Frontal cortex (tissue), 2 donors: Measurements from ENCODE around the gene TAX1BP1.

DNA sequence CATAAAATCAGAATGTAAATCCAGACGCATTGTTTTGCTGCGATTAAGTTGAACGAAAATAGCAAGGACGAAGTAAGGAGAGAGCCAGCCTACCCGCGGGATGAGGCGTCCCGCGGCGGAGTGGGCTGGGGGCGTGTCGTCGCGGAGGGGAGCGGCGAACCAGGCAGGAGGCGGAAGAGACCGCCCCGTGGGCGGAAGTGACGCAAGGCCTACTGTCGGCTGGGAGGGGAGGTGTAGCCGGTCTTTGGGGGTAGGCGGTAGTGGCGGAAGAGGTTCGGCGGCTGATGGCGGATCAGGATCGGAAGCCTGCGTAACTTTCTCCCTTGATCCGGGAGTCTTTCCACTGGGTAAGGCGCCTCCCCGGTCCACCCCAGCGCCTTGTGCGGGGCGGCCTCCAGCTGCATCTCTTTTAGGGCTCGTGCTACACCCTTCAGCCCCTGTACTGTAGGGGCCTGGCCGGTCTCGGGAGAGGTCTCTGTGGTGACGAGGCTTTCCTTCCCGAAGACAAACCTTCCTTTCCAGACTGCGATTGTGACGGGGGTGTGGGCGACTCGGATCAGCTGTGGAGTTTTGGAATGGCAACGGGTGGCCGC is at the start of gene TAX1BP1:
Gene TAX1BP1, plus strand, starts transcription at position 240 of the 593 bp plus-strand sequence.
- RAMPAGE, long total RNA: no peak

GRCh38 chr7:27954268-27954700 is 214.3 kb downstream of the TAX1BP1 start:
- RAMPAGE, long total RNA: no peak

DNA sequence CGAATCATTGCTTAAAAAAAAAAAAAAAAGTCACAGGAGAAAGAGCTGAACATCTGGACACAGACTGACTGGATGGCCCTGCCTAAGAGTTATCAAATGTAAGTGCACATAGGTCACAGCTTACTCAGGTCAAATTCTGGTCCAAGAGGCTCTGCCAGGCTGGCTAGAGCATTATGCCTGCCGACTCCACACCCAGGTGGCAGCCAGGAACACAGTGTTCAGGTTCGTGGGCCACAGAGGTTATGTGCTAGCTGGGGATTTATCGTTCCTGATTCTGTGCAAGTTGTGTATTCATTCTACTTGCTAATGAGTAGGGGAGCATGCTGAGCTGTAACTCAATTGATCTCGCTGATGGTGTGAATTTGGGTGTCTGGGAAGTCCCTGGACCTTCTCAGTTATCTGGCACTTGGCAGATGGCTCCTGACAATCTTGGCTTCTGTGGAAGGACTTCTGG is 175.2 kb downstream of the JAZF1 start:
- RAMPAGE, long total RNA: no peak

- RAMPAGE, long total RNA: no peak
These were observed 143.5 kb downstream of the JAZF1 start for GRCh38 chr7:28036712-28037902.

- RAMPAGE, long total RNA: no peak
These were observed 109.0 kb downstream of the JAZF1 start for GRCh38 chr7:28071536-28071974.

DNA sequence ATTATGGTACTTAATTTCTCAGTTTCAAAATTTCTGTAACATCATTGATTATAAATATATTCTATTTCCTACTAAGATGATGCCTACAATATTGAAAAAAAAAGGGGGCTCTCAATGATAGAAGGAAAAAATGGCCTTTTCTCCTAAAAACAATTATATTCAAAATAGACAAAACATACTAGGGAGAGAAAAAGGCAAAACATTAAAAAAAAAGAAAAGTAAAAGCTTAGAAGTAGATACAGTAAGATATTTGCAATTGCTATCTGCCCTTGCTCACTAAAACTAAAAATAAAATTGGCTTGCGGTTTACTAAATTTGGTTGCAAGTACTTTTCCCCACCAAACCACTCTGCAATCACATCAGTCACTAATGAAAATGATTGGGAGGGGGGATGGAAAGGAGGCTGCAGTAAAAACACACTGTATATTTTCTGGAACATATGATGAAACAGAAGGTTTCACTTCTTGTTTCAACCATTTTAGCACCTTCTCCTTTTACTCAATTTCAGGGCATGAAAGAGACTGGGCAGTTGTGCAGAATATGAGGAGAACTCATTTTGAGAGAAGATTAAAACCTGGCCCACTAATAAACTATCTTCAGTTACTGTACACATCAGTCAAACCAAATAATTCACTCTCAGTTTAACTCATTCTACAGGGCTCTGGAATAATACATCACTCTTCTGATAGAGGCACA is 25.7 kb downstream of the JAZF1 start:
- RAMPAGE, long total RNA: no peak

GRCh38 chr7:28356673-28356967 is 55.7 kb upstream of the CREB5 start:
- RAMPAGE, long total RNA: no peak

- RAMPAGE, long total RNA: no peak
These were observed 3.9 kb upstream of the CREB5 start for GRCh38 chr7:28408208-28408958.

DNA sequence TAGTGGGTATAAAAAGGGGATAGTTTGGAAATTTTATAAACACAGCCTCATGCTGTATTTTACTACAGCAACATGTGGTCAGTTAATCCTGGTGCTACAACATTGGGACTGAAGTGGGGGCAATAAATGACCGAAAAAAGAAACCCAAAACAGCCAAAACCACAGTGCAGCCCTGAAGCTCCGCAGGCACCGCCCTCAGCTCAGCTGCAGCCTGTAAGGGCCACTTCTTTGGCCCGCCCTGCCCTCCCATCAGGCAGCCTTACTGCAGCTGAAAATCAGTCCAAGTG is 104.0 kb downstream of the CREB5 start:
- RAMPAGE, long total RNA: no peak

- RAMPAGE, long total RNA: no peak
These were observed 233.0 kb downstream of the TRIL start for GRCh38 chr7:28725119-28725572.

DNA sequence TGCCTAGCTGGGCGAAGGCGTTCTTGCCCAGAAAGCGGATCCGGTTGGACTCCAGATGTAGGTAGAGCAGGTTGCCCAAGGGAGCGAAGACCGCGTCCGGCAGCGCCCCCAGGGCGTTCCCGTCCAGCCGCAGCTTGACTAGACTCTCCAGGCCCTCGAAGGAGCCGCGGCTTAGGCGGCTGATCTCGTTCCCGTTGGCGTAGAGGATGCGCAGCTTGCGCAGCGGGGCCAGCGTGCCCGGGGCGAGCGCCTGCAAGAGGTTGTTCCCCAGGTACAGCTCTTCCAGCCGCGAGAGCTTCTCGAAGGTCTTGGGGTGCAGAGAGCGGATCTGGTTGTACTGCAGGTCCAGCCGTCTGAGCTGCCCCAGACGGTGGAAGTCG is 703 bp downstream of the TRIL start:
- RAMPAGE, long total RNA: no peak

- RAMPAGE, long total RNA: no peak
These were observed 1.5 kb upstream of the CPVL start for GRCh38 chr7:29147905-29148159.

- RAMPAGE, long total RNA: no peak
These were observed 54.4 kb downstream of the CHN2 start for GRCh38 chr7:29248907-29249463.

GRCh38 chr7:29274018-29274592 is 79.5 kb downstream of the CHN2 start:
- RAMPAGE, long total RNA: no peak

GRCh38 chr7:29304632-29305404 is 110.2 kb downstream of the CHN2 start:
- RAMPAGE, long total RNA: no peak

DNA sequence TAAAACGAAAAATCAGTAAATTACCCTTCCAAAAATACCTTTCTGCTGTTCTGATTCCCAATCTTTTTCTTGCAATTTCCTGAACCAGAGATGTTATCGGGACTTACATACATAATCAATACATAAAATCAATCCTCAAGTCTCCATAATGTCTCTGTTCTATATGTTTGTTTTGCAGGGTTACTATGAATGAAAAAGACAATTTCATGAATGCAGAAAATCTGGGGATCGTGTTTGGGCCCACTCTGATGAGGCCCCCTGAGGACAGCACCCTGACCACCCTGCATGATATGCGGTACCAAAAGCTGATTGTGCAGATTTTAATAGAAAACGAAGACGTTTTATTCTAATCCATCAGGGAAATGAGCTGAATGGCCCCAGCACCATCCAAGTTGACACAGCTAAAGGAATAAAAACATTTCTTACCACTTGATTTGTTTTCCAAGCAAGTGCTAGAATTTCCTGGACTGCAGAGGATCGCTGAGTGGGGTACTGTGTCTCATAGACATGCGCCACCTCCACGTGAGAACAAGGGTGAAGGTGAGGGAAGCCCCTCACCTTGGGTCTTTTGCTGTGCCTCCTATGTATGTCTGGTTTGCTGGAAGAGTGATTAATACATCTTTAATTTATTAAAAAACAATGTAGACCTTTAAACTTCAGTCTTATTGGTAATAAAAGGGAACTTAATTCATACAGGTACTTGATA is 51.1 kb upstream of the PRR15 start:
- RAMPAGE, long total RNA: no peak

GRCh38 chr7:29795787-29796121 is 10.6 kb upstream of the WIPF3 start:
- RAMPAGE, long total RNA: no peak

GRCh38 chr7:29988354-29988815 is 1.2 kb downstream of the SCRN1 start:
- RAMPAGE, long total RNA: no peak

- RAMPAGE, long total RNA: no peak
These were observed 34.3 kb downstream of the MTURN start for GRCh38 chr7:30168891-30169688.

GRCh38 chr7:30201067-30201867 is 66.5 kb downstream of the MTURN start:
- RAMPAGE, long total RNA: no peak